ENCODE data around the gene SLC1A4.

DNA sequence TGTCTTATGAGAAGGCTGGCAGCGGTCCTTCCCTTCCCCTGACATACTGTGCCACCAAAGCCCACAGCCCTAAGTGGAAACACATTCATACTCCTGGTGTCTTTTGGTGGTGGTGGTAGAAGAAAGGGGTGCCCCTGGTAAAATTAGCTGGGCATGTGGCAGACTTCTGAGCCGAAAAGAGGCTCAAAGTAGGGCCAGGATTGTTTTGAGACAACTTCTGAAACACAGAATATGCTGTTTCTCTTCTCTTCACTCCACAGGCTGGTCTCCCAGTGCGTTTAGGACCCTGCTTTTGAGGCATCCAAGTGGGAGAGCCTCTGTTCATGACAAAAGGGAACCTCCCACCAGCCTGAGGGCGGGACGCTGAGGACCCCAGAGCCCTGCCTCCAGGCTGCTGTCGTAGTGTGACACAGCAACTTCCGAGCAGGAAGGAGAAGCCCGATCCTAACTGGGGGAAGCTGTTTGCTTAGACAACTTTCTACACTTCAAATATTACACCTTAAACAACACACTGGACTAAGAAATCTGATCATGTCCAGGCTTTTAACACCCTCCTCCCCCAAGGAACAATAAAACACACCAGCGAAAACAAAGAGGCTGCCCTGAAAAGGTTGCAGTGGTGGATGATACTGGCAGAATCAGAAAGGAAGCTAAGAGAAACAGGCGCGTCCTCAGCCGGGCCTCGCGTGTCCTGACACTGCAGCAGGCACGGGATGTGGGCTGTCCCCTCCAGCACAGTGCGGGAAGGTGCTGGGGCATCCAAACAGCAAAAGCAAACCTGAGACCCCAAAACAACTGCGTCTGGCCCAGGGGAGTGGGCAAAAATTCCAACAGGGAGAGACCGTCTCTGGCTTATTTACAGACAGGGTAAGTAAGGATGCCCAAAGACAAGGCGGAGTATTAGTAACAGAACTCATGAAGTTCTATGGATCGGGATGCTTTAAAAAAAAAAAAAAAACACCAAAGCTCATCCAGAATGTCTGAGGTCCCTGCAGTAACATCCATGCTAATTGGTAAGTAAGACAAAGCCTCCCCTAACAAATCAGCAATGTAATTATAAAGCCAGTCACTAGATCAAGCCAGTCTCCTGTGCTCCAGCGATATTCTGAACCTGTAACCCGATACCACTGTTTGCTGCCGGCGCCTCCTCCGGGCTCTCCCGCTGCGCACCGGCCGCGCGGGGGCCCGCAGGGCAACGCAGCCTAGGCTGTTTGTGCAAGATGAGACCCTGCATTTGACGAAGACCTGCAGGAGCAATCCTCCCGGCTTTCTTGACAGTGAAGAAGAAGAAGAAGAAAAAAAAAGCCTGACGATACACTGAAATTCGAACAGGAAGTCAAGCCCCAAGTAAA, 9.1 kb downstream of the SERTAD2 start:
- PRO-cap, 2 experiments, result peak in 2 of 2 experiments; most common plus-strand start position 426 of the sequence (in 1); most common minus-strand start position 263 of the sequence (in 1)

GRCh38 chr2:64651962-64653058, 1.4 kb downstream of the SERTAD2 start:
- PRO-cap, 2 experiments, result peak in 2 of 2 experiments; most common plus-strand start chr2:64652360 (in 2); most common minus-strand start chr2:64652923 (in 1)

- PRO-cap, 2 experiments, result no peak in any of the 2 experiments
Measured at GRCh38 chr2:64685217-64685765, 31.6 kb upstream of the SERTAD2 start.

DNA sequence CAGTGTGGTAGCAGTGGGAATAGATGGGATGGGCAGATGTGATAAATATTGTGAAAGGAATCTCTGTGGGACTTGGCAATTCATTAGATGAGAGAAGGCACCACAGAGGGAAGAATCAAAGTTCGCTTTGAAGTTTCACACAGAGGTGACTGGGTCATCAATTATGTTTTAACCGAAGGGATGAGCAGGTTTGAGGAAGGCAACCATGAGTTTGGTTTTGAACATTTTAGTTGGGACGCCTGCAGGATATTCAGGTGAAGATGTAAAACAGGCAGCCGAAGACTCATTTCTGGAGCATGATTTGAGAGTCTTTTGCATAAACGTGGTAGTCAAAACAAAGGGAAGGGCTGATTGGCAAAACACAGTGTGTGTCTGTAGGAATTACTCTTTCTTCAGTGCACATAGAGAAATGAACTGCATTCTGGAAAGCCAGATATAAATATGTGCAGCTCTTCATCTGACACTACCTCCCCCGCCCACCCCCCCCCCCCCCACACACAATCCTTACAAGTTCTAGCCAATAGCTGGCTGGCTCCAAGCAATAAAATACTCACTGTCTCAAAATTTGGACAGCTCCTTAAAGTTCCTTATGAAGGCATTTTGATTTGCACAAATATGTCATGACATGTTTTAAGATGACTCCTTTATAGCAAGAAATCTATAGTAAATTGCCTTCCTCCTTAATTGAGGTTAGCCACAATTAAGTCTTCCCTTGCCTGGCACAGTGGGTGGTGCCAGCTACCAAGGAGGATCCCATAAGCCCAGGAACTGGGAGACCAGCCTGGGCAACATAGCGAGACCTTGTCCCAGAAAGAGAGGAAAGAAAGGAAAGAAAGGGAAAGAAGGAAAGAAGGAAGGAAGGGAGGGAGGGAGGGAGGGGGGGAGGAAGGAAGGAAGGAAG, 1.8 kb upstream of the SLC1A4 start:
- PRO-cap, 2 experiments, result no peak in any of the 2 experiments

DNA sequence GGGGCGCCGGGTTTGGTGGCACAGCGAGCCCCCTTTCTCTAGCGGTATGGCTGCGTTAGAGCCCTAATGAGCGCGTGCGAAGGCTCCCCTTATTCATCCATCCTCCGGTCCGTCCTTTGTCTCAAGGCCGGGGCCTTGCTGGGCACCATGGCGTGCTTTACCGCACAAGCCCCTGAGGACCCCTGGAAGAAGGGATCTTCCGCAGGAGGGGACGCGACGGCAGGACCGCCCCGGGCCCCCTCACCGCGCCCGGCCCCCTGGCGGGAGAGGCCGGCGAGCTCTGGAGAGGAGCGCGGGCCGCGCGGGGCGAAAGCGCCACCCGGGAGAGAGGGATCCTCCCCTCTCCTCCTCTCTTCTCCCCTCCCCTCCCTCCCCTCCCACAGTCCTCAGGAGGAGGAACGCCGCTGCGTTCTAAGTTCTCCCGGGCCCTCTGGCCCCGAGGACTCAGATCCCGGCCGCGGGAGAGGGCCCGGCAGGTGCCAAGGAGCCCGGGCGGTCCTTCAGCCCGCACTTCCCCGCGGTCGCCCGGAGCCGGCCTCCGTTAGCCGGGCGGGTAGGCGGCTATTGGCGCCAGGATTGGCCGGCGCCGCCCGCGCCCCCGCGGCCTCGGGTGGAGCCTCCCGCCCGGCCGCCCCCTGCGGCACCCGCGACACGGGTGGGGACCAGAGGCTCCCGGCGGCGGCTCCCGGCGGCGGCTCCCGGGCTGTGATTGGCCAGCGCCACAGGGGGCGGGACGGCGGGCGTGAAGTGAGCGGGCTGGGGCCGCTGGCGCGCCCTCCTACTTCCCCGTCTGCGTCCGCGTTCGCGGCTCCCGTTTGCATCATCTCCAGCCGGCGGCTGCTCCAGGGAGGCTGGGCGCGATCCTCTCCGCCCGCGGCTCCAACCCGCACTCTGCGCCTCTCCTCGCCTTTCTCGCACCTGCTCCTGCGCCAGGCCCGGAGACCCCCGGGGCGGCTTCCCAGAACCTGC, at the start of gene SLC1A4:
Gene SLC1A4 (plus strand): TSS at position 823 of the 969 bp plus-strand sequence.
- PRO-cap, 2 experiments, result peak in 2 of 2 experiments; most common plus-strand start position 382 of the sequence (in 1); most common minus-strand start position 282 of the sequence (in 1)

DNA sequence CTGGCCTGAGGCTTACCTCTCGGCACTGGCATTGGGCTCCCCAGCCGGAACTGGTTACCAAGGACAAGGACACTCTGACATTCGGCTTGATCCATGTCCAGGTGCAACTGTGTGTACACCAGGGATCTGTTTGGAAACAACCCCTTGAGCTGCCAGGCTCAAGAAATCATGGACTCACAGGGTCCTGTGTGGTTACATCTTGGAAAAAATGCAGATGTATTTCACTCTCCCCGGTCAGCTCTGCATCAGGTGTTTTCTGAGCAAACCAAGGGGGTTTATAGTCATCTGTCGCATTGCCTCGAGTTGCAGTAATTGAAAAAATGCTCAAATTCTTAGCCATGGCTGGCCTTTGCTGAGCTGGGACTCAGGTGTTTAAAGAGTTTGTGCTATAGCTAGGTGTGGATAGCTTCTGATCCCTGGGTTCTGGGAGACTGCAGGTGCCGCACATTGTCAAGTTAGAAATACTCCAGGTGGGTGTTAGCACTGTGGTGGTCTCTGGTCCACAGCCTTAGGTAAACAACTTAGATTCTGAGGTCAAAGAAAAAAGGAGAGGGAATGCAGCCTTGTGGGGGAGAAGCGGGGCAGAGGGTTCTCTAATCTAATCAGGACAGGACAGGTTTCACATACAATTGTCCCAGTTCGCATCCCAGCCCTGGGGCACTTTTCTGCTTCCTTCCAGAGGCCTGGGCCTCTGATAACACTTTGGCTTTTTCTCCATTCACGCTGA, 32.2 kb downstream of the SLC1A4 start:
- PRO-cap, 2 experiments, result no peak in any of the 2 experiments

DNA sequence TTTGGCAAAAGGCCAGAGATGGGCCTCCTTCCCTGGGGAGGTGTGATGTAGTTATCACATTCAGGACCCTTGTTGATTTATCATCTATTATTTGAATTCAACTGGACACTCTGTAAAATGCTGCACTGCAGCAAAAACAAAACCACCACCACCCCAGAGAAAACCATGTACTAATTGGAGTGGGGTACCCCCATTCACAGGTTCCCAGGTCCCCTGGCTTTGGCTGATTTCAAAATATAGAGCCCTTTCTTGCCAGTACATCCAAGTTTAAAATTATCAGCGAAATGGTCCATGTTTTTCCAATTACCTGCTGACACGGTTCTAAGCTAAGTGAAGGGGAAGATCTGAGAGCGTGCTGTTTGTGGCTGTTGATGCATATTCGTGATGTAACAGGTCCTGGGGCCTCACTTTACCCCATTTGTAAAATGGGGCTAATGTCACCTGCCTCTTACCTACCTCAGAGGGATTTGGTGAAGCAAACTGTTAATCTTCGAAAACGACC, 32.9 kb downstream of the SLC1A4 start:
- PRO-cap, 2 experiments, result no peak in any of the 2 experiments

DNA sequence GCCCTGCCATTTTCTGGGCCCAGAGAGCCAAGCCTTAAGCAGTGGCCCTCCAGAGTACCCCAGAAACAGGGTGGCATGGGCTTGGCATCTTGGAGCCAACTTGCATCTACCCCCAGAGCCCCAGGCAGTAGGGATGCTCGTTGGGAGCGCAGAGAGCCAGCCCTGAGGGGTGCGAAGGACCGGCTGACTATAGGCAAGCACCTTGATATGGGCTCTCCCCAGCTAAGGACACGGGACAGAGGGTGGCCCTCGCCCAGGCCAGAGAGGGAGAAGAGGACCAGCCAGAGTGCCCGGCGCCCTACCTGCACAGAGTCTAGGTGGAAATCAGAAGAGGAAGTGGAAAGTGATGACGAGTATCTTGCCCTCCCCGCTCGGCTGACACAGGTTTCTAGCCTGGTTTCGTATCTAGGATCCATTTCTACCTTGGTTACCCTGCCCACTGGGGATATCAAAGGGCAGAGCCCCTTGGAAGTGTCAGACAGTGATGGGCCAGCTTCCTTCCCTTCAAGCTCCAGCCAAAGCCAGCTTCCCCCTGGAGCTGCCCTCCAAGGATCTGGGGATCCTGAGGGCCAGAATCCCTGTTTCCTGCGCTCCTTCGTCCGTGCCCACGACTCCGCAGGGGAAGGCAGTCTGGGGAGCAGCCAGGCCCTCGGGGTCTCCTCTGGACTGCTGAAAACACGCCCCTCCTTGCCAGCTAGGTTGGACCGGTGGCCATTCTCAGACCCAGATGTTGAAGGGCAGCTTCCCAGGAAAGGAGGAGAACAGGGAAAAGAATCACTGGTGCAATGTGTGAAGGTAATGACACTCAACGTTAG, 16.2 kb downstream of the CEP68 start:
- PRO-cap, 2 experiments, result no peak in any of the 2 experiments

GRCh38 chr2:65455509-65455855, 23.1 kb upstream of the SPRED2 start:
- PRO-cap, 2 experiments, result no peak in any of the 2 experiments

DNA sequence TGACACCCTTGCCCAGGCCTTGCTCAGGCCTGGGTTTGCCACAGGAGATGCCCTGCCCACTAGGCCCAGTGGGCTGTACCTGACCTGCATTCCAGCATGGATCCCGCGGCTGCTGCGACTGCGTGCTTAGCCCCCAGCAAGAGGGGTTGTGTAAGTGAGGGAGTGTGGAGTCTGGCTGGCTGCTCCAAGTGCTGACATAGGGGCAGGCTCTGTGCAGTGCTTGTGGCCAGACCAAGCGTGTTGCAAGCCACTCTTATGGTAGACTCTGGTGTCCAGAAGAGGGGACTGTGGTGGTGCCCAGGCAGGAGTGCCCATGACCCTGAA, 491.8 kb upstream of the MEIS1 start:
- PRO-cap, 2 experiments, result no peak in any of the 2 experiments

- PRO-cap, 2 experiments, result peak in 1 of 2 experiments; most common minus-strand start chr2:66446340 (in 1)
Measured at GRCh38 chr2:66445826-66446953, 11.3 kb downstream of the MEIS1 start.

GRCh38 chr2:66480938-66481828, 46.3 kb downstream of the MEIS1 start:
- PRO-cap, 2 experiments, result no peak in any of the 2 experiments

GRCh38 chr2:66496668-66497074, 61.7 kb downstream of the MEIS1 start:
- PRO-cap, 2 experiments, result no peak in any of the 2 experiments

DNA sequence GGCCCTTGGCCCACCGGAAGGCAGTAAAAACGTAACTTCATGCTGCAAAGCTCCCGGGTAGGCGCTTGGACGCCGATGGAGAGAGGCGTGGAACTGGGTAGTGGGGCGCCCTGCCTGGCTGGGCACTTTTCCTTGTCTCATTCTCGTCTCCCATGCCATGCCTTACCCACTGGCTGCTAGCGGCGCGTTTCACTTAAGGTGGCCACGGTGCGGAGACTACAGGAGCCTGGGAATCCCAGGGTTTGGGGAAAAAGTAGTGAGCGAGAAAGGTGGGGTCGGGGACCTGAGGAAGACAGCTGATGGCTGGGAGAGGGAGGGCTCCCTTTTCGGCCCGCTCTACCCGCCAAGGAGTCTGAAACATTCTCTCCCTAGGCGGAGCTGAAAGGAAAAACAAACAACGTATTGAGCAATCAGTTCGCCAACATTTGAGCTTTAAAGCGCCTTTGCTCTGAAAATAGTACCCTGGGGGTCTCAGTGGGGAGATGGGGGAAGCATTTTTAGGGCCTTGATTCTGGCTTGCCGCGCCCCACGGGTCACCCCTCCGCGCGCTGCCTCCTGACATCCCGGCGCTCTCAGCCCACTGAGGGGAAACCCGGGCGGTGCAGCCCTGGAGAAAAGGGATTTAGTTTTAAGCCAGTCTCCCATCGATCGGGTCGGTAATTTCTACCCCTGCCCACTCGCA, 142.0 kb downstream of the MEIS1 start:
- PRO-cap, 2 experiments, result no peak in any of the 2 experiments

DNA sequence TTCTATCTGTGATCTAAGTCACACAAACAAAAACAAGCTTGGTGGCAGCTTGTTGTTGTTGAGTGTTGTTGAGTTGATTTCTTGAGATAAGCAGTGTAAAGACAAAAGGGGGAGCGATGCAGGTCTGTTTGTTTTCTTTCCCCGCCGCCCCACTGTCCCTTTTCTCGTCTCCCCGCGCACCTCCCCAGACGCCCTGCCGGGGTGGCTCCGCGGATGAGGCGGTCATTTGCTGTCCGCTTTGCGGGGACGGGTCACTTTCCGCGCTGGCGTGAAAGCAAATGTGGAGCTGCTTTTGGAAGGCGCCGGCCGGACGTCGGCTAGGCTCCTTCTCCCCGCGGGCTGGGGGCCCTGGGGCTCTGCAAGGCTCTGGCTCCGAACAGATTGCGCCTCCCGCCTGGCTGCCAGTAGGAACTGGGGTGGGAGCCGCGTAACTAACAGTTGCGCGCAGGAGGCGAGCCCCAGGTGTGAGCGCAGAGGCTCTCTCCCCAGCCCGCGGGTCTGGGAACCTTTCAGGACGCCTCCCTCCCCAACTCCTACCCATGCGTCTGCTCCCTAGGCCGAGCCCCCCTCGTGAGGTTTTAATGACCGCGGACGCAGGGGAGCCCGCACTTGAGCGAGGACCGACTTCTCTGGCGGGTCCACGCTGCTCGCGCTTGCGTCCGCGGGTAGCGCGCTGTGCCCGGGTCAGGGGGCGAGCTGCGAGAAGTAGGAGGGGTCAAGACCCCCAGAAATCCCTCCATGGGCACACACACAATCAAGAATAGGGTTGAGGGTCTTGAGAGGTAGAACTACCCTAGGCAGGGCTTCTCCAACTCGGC, 146.6 kb downstream of the MEIS1 start:
- PRO-cap, 2 experiments, result peak in 2 of 2 experiments; most common plus-strand start position 581 of the sequence (in 2); most common minus-strand start position 500 of the sequence (in 1)

- PRO-cap, 2 experiments, result no peak in any of the 2 experiments
Measured at GRCh38 chr2:66690909-66691640, 256.1 kb downstream of the MEIS1 start.

GRCh38 chr2:66805133-66805512, 370.2 kb downstream of the MEIS1 start:
- PRO-cap, 2 experiments, result no peak in any of the 2 experiments

DNA sequence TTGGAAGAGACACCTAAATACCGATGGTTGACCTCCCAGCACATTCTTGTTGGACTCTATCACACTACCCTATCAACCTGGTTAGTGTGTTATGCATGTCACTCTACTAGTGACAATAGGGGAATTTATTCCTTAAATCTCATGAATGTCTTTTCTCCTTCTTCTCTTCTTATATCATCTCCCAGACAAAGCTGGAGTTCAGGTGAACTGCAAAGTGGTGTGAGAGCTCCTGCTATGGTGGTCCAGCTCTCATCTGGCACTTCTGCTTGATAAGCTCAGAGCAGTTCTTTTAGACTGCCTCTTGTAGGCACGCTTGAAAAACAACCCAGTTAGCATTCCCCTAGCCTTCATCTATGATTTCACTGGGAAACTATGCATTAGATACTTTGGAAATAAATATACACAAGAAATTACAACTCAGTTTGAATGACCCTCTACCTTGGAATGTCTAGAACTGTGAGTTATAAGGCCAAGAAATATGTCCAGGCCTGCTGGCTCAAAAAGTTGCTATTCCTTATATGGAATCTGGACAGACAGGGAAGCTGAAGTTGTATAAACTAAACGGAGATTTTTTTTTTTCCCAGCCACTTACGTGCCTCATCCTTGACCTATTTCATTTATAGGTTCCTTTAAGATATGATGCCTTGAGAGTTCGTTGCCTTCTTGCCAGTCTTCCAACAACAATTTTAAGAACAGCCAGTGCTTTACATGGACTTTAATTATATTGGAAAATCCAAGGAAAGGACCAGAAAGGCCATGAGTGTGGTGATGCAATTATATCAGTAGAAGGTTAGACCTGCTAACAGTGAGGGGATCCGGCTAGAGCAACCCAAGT, 405.0 kb downstream of the MEIS1 start:
- PRO-cap, 2 experiments, result no peak in any of the 2 experiments

GRCh38 chr2:67037775-67038285, 359.3 kb upstream of the ETAA1 start:
- PRO-cap, 2 experiments, result no peak in any of the 2 experiments

GRCh38 chr2:67397839-67398431, 802 bp downstream of the ETAA1 start:
- PRO-cap, 2 experiments, result no peak in any of the 2 experiments